A673 (cell line): ENCODE data around the gene OR3A1.

DNA sequence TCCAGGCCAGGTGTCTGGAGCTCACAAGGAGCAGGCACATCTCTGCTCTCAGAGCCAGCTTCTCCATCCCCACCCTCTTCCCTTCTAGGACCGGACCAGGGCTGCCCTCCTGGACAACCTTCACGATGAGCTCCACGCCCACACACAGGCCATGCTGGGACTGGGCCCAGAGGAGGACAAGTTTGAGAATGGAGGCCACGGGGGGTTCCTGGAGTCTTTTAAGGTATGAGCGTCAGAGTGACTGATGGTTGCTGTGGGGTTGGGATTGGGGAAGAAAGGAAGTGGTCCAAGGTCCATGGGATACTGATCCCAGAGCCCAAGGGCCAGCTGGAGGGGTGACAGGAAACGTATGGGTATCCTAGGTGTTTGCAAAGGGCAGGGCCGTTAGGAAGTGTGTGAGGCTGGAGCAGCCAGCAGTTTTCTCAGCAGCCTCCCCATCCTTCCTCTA lies 55.5 kb downstream of the OR1D5 start:
- PRO-cap, result no peak

- PRO-cap, result bidirectional peak, plus-strand start at chr17:3049188, minus-strand start at chr17:3048837
Observed at GRCh38 chr17:3048499-3049053, 14.8 kb downstream of the OR1D5 start.

GRCh38 chr17:3167587-3168115 lies 29.7 kb upstream of the OR1A2 start:
- PRO-cap, result no peak

DNA sequence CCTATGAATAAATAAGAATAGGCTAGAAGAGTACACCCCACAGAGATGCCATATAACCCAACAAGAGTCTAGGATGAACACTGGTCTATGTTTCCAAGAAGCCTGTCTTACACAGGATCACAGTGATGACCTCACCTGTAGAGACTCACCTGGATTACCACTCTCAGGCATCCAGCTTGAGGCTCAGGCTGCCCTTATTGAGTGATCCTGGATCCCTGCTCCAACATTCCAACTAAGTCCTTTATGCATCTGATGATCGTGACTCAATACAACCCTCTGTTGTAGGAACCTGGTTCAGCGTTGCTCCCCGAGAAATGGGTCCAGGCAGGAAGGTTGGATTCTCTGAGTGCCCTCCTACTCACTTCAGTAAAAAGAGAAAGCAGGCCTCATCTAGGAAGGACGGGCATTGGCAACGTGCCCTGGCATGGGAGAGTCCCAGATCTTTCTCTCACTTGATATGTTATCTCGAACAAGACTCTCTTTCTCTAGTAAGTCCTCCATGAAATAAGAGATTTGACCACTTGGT lies at the start of gene OR3A1:
TSS of gene OR3A1 (minus strand) at position 227 of the 526 bp plus-strand sequence.
- PRO-cap, result no peak

DNA sequence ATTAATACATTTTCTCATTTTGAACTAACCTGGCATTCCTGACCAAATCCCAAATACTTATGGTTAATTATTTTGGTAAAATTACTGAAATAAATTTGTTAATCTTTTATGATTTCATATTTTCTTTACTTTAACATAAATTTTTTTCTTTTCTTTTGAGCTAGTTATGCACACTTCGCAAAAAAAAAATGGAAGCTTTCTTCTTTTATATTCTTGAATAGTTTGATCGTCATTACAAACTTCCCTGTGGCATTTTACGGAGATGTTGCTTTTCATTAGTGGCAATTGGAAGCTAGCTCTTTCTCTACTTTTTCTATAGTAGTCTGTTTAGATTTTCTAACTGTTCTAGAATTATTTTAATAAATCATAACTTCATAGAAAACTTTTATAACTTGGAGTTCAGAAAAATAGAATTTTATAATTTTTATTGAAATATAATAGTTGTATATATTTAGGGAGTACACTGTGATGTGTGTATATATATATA lies 17.3 kb downstream of the OR1E2 start:
- PRO-cap, result unidirectional peak, minus-strand start at position 189 of the sequence

DNA sequence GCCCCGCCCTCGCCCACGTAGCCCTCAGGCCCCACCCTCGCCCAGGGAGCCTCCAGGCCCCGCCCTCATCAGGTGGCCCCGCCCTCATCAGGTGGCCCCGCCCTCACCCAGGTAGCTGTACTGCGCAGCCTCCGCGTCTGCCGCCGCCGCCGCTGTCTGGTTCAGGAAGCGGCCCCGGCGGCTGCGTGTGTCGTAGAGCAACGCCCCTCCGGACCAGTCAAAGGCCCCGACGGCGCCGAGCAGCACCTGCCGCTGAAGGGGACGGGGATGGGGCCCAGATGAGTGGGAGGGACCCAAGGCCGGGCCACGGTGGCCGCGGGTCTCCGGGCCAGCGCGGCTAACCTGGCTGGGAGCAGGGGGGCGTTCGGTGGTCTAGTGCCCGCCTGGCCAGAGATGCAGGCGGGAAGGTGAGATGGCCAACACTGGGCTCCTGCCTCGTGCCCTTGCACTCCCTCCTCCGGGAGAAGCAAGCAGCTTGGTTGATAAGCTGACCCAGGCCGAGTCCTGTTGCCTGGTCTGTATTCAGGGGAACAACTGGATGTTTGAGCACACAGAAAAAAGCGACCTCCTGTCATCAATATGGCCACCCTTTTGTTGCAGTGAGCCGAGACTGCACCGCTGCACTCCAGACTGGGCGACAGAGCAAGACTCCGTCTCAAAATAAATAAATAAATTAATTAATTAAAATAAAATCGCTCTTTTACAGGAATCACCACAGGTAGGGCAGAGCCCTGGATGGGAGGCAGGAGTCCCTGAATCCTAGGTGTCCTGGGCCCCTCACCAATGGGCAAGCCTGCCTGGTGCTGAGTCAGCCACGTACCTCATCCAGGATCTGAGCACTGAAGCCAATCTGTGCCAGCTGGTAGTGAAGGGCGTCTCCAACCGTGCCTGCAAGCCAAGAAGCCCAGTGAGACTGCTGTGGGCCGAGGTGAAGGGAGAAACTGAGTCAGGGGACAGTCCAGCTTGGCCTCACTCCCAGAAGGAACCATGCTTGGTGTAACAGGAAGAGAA lies 31.6 kb downstream of the HASPIN start:
- PRO-cap, result no peak

DNA sequence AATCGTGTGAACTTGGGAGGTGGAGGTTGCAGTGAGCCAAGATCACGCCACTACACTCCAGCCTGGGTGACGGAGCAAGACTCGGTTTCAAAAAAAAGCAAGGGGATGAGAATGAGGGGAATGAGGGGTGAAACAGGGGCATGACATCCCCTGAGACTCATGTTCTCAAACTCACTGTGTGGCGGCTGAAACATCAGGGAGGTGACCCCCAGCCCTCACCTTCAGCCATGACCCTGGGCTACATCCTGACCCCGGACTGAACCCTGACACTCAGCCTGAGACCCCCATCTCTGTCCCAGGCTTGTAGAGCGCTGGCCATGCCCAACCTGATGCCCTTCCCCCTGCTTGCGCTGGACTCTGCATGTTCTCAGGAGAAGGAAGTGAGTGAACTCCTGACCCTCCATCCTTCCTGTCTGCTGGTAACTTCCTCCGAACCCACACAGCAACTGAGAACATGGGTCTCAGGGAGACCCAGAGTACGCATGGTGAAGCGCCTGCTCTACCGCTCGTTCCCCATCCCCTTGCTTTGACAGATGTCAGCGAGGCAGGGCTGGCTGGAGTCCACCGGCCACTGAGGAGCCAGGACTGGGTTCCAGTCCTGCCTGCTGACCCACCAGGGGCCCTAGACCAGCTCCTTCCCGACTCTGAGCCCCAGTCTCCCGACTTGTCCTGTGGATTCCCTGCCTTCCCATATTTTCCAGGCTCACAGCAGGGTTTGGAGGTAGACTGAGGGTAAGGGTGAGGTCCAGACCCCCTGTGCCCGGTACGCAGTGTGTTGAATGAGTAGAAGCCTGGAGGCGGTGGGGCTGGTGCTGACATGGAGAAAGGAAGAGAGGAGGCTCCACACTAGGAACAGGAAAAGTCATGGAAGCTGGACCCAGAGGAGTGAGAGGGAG lies 6.1 kb downstream of the CAMKK1 start:
- PRO-cap, result no peak

DNA sequence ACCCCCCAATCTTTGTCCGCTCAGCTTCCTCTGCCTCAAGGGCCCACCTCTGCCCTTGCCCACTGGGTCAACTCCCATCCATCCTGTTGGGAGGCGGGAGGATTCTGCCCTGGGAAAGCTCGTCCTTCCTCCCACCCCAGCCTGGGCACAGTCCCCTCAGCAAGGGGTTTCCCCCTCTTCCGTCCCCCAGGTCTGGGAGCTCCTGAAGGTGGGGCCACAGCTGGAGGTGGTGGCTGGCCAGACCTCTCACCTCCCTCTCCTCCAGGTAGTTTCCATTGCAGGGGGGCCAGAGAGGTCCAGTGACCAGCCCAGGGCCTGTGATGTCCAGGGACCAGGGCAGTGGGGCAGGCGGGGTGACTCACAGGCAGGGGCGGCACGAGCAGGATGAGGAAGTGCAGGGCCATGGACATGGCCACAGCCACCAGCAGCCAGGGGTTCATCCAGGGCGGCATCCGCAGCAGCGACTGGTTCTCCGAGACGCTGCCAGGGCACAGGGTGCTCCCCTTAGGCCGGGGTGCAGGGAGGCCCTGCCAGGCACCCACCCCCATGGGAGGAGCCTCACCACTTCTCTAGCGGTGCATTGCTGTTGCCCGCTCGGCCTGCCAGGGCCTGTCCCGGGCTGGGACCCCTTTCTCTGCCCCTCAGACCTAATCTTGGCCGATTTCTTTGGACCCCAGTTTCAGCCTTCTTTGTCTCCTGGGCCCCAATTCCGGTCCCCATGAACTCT lies 12.9 kb upstream of the P2RX1 start:
- PRO-cap, result no peak

GRCh38 chr17:3984100-3984345 lies 19.8 kb upstream of the ATP2A3 start:
- PRO-cap, result no peak

GRCh38 chr17:3985736-3986306 lies 21.6 kb upstream of the ATP2A3 start:
- PRO-cap, result no peak

DNA sequence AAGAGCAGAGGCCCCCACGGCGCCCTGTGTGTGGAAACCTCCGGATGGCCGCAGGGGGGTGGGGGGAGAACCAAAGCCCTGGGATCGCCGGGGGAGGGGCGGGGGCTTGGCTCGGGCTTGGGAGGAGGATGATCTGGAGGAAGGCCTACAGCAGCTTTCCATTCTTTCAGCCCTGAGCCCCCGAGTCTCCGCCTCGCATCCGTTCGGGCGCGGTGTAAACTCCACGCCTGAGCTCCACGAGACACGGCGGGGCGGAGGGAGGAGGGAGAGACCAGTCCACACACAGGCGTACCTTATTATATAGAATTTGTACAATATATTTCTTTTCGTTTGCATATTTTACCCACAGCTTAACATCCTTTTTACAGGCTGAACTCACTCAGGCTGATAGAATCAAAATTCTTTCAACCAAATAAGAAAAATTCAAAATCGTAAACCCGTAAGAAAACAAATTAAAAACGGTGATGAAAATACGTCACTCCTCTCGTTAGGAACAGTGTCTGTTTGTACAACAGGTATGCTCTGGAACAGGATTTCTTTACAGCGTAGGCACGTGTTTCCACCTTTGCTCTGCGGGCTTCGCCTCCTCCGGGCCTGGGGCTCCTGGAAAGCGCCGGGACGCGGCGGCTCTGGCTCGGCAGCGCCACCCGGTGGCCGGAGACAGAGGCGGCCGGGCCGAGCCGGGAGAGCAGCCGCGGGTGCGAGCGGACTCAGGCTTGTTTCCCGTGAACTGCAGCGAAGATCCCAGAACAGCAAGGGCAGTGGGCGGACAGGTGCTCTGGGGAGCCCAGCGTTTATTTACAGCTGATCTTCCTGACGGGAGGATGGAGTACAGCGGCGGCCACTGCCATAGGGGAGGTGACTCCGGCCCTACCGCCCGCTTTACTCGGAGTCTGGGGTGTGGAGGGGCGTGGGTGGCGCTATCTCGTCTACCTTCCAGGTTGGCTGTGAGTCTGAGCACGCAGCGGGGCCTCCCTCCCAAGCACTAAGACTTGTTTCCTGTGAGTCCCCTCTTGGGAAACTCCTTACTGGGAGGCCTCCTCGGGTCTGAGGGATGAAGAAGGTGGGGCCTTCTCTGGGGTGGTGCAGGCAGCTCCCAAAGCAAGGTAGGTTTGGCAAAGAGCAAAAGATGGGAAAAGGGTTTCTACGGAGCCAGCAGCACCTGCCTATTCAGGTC lies 40.3 kb upstream of the ATP2A3 start:
- PRO-cap, result no peak

DNA sequence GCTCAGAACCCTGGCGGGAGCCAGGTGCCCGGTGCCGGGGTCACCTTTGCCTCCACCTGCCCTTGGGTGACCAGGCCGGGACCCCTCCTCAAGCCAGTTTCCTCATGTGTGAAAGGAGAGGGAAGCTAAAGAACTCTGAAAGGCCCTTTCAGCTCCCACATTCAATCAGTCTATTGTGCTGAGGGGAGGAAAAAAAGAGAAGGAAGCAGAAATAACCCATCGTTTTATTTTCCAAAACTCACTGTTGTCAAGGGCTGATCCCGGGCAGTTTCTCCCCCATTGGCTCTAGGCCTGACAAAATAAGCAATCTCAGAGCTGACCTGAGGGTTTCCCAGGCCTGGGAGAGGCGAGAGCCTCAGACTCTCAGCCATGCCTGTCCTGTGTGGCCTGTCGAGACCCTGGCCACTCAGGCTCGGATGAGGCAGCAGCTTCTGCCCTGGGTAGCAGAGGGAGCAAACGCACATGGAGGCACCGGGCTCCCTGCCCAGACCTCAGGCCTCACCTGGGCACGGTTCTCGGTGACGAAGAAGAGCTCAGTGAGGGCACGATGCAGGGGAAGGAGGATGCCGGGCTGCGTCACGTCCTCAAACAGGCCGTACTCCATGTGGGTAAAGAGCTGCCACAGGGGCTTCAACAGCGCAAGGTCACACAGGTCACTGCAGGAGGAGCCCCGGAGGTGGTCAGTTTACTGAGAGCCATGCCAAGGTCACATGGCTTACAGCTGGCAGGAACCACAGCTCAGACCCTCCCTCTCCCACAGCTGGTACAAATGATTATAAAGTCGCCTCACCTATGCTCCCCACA lies 45.1 kb upstream of the ATP2A3 start:
- PRO-cap, result no peak

- PRO-cap, result no peak
Observed at GRCh38 chr17:4064356-4064825, 78.4 kb downstream of the ZZEF1 start.

- PRO-cap, result no peak
Observed at GRCh38 chr17:4267925-4268235, 4.1 kb upstream of the ANKFY1 start.

DNA sequence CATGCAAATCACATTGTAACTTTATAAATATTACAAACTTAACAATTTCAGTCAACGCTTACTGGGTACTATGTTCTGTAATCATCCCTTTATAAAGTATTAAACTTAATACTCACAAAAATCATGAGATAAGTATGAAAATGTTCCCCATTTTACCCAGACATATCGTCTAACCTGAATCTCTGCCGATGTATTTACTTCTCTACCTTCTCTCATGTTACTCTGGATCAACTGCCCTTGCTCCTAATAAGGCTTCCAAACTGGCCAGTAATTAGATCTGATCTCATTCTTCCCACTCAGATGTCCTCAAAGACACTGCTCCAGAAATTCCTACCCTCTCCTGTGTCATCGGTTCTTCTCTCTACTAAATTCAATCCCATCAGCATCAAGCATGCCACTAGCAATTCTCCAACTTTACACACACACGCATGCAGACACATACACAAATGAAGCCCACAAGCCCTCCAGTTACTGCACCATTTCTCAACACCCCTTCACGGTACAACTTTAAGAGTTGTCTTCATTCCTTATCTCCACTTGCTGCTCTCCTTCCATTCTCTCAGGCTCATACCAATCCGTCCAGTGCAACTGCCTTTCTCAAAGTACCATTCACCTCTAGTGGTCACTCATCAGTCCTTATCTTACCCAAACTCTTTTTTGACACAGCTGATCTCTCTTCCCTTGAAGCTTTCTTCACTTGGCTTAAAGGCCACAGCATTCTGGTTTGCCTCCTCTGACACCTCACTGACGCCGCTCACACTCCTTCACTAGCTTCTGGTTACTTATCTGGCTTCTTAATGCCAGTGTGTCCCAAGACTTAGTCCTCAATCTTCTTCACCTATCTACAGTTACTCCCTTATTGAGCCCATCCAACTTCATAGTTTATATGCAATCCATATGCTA lies 25.1 kb downstream of the UBE2G1 start:
- PRO-cap, result no peak

DNA sequence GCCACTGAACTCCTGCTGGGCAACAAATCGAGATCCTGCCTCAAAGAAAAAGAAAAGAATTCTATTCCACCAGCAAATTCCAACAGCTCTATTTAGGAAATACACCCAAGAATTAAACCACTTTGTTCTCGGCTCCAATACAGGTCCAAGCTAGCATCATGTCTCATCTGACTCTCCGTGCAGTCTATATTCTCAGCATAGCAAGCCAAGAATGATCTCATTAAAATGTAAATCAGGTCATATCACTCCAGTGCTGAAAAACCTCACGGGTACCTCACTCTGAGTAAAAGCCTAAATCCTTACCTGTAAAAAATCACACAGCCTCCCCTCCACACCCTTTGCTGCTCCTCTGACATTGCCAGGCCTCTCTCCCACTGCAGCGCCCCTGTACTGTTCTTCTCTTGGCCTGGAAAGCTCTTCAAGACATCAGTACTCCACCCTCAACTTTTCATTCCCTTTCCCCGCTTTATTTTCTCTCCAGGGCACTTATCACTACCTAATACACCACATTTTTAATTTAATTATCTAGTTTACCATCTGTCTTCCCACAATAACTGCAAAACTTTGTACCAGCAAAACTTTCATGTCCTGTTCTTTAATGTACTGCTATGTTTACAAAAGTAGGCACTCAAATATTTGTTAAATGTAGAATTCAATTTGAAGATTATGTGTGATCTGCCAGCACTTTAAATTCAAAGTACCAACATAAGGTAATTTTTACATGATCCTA lies 23.8 kb downstream of the UBE2G1 start:
- PRO-cap, result no peak

GRCh38 chr17:4374819-4375548 lies 8.5 kb upstream of the UBE2G1 start:
- PRO-cap, result no peak

DNA sequence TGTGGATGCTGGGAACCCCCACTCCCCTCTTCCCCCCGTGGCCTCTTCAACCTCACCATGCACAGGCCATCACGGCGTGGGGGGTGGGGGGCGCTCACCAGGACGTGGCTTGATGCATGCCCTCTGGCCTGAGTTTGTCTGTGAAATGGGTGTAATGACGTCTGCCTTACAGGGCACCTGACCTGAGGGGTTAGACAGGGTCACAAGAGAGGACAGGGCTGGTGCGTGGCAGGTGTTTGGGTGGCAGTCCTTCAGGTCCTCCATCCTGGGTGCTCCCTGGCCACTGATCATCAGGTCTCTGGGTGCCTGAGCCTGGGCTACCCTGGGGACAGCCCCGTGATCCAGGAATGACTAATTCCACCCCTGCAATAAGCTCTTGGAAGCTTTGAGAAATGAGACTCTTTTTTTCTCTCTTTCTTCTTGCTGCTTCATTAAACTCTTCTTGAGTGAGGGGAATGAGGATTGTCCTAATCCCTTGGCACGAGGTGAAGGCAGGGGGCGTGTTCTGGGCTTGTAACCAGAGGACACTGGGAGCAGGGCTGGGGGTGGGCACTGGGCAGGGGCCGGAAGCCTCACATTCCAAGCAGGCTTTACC lies 21.5 kb upstream of the SPNS2 start:
- PRO-cap, result no peak

- PRO-cap, result no peak
Observed at GRCh38 chr17:4481295-4481873, 17.3 kb upstream of the SPNS2 start.

DNA sequence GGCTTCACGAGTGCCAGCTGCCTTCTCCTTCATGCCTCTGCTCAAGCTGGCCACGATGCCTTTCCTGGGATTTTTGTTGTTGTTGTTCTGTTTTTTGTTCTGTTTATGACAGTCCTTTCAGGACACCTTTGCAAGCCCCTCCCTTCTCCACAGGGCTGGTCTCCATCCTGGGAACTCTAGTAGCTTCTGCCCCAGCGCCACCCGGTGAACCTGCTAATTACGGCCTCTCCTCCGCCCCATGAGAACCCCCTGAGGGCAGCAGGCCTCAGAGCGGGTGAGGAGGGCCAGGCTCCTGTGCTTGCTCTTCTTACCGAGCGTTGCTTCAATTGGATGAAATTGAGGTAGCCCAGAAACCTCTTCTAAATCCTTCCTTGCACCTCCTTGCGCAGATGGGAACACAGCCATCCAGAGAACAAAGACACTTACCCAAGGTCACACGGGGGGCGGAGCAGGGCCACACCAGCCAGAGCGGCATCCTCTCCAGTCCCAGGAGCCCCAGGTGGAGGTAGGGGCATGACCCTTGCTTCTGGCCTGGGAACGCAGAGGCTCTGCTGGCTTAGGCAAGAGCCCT lies 4.1 kb downstream of the SPNS2 start:
- PRO-cap, result no peak